H4 (cell line): ENCODE data around the genes SRA1, APBB3, CD14, WDR55, PCDHA12, PCDHA13, PCDHGA5 and PCDHGA10.

- RAMPAGE, long total RNA = no peak
Observed at GRCh38 chr5:140548833-140549783, 1.6 kb downstream of the EIF4EBP3 start.

- RAMPAGE, long total RNA = no peak
Observed at GRCh38 chr5:140550566-140551498, 3.4 kb downstream of the EIF4EBP3 start.

GRCh38 chr5:140556925-140557616, at the start of gene SRA1:
Gene SRA1, minus strand, starts transcription at chr5:140557473.
- RAMPAGE, long total RNA = start-site peak on the minus strand at chr5:140557415-140557466, 194 reads

- RAMPAGE, long total RNA = no peak
Observed at GRCh38 chr5:140563453-140564141, 801 bp downstream of the APBB3 start.

- RAMPAGE, long total RNA = start-site peak on the plus strand at chr5:140564819-140564837, 72 reads
Observed at GRCh38 chr5:140564142-140564921, at the start of gene APBB3. Gene APBB3, minus strand, starts transcription at chr5:140564598.

GRCh38 chr5:140633035-140633791, at the start of gene CD14:
Gene CD14, minus strand, starts transcription at chr5:140633175.
- RAMPAGE, long total RNA = no peak

- RAMPAGE, long total RNA = no peak
Observed at GRCh38 chr5:140664566-140665282, at the start of gene WDR55. Gene WDR55, plus strand, starts transcription at chr5:140664904.

- RAMPAGE, long total RNA = no peak
Observed at GRCh38 chr5:140848856-140849088, 590 bp downstream of the PCDHA9 start.

DNA sequence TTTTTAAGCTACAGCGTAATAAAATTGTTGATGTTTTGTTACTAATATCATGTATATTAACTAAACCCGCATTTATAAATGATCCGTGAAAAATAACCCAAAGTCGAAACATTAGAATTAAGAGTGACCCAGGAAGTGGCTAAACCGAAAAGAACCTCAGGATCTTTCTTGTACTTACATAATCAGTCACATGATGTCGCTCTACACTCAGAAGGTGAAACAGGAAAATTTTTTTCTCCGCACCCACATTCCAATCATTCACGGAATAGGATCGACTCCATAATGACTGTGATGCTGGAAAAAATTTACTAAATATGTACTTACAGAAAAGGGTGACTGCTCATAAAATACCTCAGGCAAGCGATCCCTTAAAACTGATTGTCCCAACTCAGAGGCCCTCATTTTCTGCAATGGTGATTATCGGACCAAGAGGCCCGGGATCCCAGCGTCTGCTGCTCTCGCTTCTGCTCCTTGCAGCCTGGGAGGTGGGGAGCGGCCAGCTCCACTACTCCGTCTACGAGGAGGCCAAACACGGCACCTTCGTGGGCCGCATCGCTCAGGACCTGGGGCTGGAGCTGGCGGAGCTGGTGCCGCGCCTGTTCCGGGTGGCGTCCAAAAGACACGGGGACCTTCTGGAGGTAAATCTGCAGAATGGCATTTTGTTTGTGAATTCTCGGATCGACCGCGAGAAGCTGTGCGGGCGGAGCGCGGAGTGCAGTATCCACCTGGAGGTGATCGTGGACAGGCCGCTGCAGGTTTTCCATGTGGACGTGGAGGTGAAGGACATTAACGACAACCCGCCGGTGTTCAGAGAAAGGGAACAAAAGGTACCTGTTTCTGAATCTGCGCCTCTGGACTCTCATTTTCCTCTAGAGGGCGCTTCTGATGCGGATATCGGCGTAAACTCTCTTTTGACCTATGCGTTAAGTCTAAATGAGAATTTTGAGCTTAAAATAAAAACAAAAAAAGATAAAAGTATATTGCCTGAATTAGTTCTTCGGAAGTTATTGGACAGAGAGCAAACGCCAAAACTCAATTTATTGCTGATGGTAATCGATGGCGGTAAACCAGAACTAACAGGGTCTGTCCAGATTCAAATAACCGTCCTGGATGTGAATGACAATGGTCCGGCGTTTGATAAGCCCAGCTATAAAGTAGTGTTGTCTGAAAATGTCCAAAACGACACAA, at the start of gene PCDHA12:
PCDHA12 (plus strand) TSS at position 246 of the 1,188 bp plus-strand sequence.
- RAMPAGE, long total RNA = no peak

GRCh38 chr5:140882009-140882592, at the start of gene PCDHA13:
Gene PCDHA13, plus strand, starts transcription at chr5:140882124.
- RAMPAGE, long total RNA = no peak

- RAMPAGE, long total RNA = no peak
Observed at GRCh38 chr5:141077718-141078198, 16.7 kb upstream of the PCDHB2 start.

- RAMPAGE, long total RNA = no peak
Observed at GRCh38 chr5:141101066-141101461, 791 bp downstream of the PCDHB3 start.

- RAMPAGE, long total RNA = no peak
Observed at GRCh38 chr5:141121963-141122313, 320 bp downstream of the PCDHB4 start.

- RAMPAGE, long total RNA = no peak
Observed at GRCh38 chr5:141155539-141155966, 5.7 kb downstream of the PCDHB6 start.

DNA sequence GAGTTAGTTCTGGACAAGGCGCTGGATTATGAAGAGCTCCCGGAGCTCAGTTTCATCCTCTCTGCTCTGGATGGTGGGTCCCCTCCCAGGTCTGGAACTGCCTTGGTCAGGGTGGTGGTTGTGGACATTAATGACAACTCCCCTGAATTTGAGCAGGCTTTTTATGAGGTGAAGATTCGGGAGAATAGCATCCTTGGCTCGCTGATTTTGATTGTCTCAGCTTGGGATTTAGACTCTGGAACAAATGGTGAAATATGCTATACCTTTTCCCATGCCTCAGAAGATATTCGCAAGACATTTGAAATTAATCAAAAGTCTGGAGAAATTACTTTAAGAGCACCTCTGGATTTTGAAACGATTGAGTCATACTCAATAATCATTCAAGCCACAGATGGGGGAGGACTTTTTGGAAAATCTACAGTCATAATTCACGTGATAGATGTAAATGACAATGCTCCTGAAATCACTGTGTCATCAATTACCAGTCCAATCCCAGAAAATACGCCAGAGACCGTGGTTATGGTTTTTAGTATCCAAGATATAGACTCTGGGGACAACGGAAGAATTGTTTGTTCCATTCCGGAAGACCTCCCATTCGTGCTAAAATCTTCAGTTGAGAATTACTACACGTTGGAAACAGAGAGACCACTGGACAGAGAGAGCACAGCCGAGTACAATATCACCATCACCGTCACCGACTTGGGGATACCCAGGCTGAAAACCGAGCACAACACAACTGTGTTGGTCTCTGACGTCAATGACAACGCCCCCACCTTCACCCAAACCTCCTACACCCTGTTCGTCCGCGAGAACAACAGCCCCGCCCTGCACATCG, 1.1 kb downstream of the PCDHB11 start:
- RAMPAGE, long total RNA = no peak

- RAMPAGE, long total RNA = no peak
Observed at GRCh38 chr5:141318676-141319373, 1.8 kb downstream of the TAF7 start.

DNA sequence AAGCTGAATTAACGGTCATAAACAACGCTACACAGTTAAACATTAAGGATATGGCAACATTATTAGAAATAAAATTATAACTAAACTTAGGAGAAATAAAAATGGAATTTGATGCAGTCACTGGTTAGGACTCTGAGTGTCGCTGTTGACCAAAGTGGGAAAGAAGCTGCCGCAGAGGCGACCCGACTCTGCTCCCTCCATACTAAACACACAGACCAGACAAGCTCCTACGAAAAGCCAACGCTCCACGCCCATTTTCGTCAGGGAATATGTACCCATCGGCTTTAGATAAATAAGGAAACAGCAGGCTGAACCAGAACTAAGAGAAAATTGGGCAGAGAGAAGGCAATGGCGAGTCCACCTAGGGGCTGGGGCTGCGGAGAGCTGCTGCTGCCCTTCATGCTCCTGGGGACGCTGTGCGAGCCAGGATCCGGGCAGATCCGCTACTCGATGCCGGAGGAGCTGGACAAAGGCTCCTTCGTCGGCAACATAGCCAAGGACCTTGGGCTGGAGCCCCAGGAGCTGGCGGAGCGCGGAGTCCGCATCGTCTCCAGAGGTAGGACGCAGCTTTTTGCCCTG, at the start of gene PCDHGA5:
PCDHGA5 (plus strand) TSS at position 180 of the 579 bp plus-strand sequence.
- RAMPAGE, long total RNA = no peak

GRCh38 chr5:141412887-141413581, at the start of gene PCDHGA10:
Gene PCDHGA10, plus strand, starts transcription at chr5:141412987.
- RAMPAGE, long total RNA = no peak

DNA sequence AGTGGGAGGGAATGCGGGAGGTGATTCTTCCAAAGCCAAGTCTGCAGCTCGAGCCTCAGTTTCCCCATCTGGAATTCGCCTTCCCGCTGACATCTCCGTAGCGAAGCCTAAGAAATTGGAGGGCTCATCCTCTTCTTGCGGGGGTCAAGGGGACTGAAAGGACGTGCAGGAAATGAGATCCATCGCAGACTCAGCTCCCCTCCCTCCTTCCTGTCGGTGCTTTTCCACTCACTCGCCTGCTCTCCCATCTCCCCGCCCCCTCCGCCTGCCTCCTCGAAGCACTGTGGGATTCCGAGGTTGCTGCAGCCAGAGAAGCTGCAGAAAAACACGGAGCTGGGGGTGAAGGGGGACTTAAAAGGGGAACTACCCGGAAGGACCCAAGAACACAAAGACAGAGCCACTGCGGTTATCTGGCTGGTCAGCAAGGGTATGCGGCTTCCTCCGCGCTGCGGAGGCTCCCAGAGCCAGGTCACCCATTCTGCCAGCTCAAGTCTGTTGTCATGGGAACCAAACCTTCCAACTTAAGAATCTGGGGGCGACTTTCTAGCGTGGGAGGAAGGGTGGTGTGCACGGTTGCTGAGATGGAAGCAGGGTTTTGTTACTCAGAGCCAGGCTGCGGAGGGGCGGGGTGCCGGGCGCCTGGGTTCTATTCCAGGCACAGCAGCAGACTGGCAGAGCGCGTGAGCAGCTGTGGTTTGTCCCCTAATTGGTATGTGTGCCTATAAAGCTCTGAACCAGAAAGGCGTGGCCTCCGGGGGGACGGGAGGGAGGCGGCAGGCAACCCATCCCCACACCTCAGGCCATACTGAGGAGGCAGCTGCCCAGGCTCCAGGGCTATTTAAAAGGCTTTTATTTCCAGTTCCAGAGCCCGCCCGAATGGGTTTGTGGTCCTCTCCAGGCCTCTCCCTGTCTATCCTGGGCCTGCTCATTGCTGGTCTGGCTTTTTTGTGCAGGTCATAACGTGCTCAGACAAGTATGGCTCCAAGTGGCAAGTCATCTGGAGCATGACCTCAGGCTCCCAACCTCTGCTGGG, 25.0 kb downstream of the PCDHGC5 start:
- RAMPAGE, long total RNA = no peak

DNA sequence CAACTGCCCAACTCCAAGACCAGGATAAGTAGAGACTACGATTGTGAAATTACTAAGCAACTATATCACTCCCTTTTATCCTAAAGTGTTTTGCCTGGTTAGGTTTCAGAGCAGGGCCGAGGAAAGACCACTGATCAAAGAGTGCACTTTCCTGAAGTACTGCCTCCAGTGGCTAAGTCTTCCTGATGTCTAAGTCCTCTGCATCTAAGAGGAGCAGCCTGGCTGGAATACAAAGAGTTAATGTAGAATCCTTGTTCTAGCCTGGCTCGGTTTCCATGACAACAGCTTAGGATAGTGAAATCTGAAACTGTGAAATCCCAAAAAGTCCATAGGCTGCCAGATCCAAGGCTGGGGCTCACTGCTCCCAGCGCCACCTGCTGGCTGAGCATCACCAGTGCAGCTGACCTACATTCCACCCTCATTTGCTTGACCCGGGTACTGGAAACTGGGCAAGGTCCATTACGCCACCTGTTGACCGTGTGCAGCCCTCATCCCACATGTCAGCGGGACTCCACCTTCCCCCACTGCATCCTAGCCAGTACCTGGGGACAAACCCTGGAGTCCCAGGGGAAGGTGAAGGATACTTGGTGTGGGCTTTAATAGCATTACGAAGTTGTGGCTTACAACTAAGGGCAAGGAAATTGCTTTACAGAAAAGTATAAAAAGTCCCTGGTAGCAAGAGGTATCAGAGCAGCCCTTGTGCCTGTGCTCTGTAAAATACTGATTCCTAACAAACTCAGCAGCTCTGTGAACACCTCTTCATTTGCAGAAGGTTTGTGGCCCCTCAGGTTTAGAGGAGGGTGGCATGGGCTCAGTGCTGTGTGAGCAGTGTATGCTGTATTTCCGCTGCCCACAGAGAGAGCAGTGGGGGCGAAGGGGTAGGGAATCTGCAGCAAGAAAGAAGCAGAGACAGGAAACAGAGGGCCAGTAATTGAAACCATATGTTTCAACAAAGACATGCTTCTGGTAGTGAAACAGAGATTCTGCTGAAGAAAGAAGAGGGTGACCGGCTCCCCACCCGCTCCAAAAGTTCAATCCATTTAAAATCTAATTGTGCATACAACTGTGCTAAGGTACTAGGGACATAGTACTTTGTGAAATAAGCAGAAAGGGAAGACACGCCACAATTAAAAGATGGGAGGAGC, 36.0 kb downstream of the PCDHGC5 start:
- RAMPAGE, long total RNA = no peak